Measurements from ENCODE around the gene INPP1.

GRCh38 chr2:185407206-185407700 lies 331.4 kb upstream of the FSIP2 start:
- PRO-cap, result no peak

- PRO-cap, result no peak
These were observed 43.7 kb downstream of the FSIP2 start for GRCh38 chr2:185782357-185782630.

- PRO-cap, result no peak
These were observed 46.2 kb upstream of the ZC3H15 start for GRCh38 chr2:186439987-186440116.

DNA sequence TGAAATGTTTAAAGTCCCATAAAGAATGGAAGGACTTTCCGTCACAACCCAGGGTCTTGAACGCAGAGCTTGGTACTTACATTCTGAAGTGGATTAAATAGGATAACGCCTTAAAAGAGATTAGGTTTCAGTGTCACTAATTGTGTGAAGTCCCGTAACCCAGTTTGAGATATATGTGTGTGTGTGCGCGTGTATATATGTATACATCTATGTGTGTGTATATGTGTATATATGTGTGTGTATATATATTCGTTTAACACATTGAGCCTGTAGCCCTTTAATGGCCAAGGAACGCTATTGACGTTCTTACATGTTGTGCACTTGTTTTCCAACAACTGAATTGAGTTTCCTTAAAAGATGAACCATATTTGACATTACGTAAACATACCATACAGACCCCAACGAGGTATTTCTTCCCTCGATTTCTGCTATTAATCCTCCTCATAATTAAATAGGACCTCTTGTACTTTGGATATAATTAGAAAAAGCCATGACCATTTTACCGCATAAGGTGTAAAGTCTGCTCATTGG lies 960 bp downstream of the ZC3H15 start:
- PRO-cap, result no peak

GRCh38 chr2:186605064-186605570 lies 15.3 kb downstream of the ITGAV start:
- PRO-cap, result no peak

GRCh38 chr2:186646475-186646952 lies 47.3 kb upstream of the FAM171B start:
- PRO-cap, result no peak

- PRO-cap, result no peak
These were observed 31.0 kb upstream of the FAM171B start for GRCh38 chr2:186662922-186663135.

GRCh38 chr2:187002924-187003707 lies 154.1 kb upstream of the ZSWIM2 start:
- PRO-cap, result no peak

- PRO-cap, result no peak
These were observed 739 bp upstream of the GULP1 start for GRCh38 chr2:188290781-188291488.

- PRO-cap, result no peak
These were observed 653 bp upstream of the COL3A1 start for GRCh38 chr2:188973549-188973890.

GRCh38 chr2:189210004-189210567 lies 30.5 kb upstream of the COL5A2 start:
- PRO-cap, result no peak

GRCh38 chr2:189217412-189217994 lies 37.9 kb upstream of the COL5A2 start:
- PRO-cap, result no peak

DNA sequence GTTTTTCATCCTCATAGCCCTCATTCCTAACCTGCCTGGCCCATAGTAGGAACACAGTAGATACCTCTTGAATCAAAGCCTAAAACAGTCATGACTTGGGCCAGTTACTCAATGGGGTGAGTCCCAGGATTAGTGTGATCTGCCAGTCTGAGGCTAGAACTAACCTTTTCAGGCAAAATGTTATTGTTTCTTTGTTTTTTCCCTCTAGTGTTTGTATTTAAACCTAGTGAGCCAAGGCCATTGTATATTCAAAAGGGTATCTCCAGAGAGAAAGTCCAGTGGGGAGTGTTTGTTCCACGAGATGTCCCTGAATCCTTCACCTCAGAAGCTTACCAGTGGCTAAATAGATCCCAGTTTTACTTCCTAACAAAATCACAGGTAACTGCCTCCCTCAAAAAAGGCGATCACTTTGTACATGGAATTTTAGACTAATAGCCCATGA lies 28.6 kb downstream of the WDR75 start:
- PRO-cap, result no peak

DNA sequence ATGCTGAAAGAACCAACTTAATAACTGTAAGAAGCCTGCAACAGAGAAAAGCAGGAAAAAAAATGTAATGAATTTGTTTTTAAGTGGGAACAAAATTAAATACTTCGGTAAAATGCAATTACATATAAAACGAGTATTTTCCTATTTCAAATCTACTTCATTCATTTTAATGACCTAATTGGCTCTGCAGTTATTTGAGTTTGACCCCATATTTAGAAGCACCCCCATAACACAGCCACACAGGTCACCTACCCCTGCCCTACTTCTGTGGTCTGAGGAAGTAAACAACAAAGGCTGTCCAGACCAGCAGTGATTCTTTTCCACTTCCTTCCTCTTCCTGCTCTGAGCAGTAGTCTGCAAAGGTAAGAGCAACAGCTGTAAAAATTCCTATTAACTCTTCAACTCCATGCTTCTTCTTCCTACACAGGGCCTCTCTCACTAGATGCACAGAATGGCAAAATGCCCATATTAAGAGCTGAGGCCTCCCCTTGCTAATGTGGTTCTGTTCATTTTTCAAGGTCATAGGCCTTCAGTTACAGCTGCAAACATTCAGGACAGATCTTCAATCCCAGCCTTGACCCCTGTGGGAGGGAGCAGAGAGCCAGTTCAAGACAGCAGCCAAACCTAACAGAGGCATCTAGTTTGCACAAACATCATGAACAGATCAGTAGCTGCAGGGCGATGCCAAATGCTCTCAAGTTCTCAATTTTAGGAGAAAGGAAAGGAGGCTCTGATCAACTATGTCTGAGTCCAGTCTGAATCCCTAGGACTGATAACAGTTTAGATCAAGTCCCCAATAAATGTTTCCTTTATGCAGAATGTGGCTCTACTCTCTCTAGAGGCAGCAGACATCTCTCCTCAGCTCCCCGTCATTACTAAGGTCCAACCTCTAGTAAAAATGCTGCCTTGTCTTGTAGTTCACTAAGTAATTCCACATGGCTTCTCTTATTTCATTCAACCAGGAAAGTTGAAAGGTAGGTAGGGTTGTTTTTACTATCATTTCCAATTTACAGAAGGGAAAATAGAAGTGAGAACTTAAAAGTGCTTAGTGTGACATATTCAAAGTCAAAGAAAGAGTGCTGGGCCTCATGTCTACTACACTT lies 20.9 kb downstream of the SLC40A1 start:
- PRO-cap, result no peak

GRCh38 chr2:189569234-189570081 lies 11.1 kb downstream of the SLC40A1 start:
- PRO-cap, result no peak

DNA sequence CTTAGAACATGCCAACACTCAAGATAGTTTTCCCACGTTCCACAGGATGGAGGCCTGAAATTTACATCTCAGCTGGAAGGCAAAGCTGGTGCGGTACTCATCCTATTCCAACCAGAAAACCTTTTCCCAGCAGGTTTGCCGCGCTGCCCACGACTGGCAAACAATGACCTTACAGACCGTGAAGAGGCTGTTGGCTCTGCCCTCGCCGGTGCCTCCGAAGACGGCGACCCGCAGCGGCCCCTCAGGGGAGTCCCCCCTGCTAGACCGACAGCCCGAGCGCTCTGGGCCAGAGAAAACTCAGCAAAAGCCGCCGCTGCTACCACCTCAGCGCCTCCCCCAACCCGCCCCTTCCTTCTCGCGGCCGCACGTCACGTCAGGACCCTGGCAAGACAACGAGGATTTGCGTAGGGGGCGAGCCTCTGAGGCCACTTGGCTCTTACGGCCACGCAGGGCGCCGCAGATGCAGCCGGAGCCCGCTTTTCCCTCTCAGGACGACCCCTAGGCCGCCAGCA lies 381 bp downstream of the ORMDL1 start:
- PRO-cap, result bidirectional peak, plus-strand start at position 395 of the sequence, minus-strand start at position 283 of the sequence

DNA sequence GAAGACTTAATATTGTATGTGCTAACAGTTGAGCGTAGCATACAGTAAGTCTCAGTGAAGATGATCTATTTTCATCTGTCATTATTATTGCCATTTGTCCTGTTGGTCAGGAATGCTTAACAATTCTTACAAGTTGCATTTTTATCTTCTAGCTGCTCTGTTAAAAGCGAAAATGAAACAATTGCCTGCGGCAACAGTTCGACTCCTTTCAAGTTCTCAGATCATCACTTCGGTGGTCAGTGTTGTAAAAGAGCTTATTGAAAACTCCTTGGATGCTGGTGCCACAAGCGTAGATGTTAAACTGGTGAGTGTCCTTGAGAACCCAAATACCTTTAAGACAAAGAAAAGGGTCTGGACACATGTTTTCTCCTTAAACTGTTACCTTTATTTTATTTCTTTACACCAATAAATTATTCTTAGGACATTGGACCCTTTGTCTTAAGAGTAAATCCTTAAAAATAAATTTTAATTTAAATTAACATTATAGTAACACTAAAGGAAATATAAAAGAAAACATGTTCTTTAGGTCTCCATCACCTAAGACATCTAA lies 7.5 kb downstream of the PMS1 start:
- PRO-cap, result no peak

DNA sequence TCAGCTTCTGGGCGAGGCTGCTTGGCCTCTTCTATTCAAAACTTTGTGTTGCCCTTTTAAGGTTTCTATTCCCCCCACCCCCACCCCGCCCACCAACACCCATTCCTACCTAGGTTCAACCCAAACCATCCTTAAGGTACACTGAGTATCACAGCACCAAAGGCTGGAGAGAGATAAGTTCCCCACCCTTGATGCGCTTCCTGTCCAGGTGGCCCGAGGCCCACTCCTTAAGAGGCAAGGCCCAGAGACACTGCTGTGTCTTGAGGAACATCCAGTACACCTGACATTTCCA lies 361 bp upstream of the INPP1 start:
- PRO-cap, result no peak

- PRO-cap, result unidirectional peak, plus-strand start at chr2:190343604; bidirectional peak, plus-strand start at chr2:190344019, minus-strand start at chr2:190343819; unidirectional peak, minus-strand start at chr2:190344080
These were observed at the start of gene INPP1 for GRCh38 chr2:190343374-190344203. Gene INPP1 (plus strand): TSS chr2:190343589.

GRCh38 chr2:190545638-190546142 lies 11.2 kb upstream of the NEMP2 start:
- PRO-cap, result no peak

Measured in peritoneum (tissue), 1 donor.